Breast epithelium (tissue), 2 donors: ENCODE measurements around a stretch of chr4.

- PRO-cap = bidirectional peak, plus-strand start at chr4:102869041, minus-strand start at chr4:102868895
- RAMPAGE, long total RNA, 2 experiments = no peak in any of the 2 experiments
These were observed 241 bp upstream of the CISD2 start for GRCh38 chr4:102868567-102868934.

GRCh38 chr4:102878344-102879251, 9.8 kb downstream of the CISD2 start:
- PRO-cap = no peak
- RAMPAGE, long total RNA, 2 experiments = no peak in any of the 2 experiments

DNA sequence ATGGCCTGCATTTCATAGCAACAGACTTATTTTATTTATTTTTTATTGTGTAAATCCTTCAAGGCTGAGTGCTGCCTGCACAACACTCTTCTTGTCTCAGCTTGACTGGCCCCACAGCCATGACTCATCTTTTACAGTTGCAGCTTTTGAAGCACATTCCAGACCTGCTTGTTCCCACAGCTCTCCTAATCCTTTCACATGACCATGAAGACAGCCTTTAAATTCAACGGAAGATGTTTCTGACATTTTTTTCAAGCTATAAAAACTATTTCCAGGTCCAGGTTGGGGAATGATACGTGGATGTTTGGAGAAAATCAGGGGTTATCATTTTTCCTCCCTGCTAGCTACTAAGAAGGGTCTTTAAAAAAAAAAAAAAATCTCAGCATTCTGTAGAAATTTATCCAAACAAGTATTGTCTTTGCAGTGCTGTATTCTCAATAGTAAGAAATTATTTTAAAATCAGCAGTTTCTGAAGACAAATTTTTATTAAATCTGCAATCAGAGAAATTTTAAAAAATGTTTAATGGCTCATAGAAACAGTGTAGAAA, 277.0 kb upstream of the TACR3 start:
- PRO-cap = no peak
- RAMPAGE, long total RNA, 2 experiments = no peak in any of the 2 experiments

- PRO-cap = no peak
- RAMPAGE, long total RNA, 2 experiments = no peak in any of the 2 experiments
These were observed 69.6 kb downstream of the CXXC4 start for GRCh38 chr4:104425006-104425522.

DNA sequence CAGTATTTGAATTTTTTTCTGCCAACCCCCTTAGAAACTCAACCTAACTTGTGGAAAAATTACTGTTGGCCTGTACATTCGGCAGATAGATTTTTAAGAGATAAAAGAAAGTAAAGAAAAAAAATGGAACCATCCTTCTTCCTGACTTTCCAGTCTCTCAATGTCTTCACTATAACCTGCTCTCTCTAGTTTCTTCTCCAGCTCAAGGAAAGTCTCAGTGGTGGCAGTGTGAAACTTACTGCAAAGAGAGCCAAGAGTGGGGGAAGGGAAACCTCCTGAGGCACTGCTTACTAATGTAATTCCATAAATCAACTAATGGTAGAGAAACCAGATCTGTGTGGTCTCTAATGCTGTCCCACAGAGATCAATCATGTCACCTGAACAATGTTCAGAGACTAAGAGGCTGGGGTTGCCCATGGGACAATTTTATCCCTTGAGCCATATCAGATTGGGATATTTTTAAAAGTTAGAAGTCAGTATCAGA, 7.7 kb downstream of the CXXC4 start:
- PRO-cap = no peak
- RAMPAGE, long total RNA, 2 experiments = no peak in any of the 2 experiments

GRCh38 chr4:104490365-104490746, 4.3 kb downstream of the CXXC4 start:
- PRO-cap = no peak
- RAMPAGE, long total RNA, 2 experiments = no peak in any of the 2 experiments

DNA sequence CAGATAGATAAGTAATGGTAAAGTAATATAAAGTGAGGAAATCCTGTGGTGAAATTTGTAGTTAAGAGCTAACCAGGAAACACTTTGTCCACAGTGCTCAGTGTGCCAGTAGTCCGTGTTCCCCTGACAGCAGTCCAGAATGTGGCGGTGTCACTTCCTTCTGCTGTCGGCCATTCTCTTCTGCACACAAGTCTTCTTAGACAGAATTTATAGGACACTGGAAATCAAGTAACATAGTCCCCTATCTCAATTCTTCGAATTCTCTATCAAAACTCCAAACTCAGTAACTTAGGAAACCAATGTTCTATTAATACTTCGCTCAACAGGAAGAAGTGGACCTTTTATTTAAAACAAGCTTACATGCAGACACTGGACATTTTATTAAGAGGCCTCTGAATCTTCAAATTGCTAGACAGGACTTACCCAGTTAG, 5.8 kb upstream of the CXXC4 start:
- PRO-cap = no peak
- RAMPAGE, long total RNA, 2 experiments = no peak in any of the 2 experiments

DNA sequence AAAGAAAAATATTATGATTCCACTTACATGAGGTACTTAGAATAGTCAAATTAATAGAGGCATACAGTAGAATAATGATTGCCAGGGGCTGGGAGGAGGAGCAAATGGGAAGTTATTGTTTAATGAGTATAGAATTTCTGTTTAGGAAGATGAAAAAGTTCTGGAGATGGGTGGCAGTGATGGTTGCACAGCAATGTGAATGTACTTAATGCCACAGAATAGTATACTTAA, 41.5 kb downstream of the TET2 start:
- PRO-cap = no peak
- RAMPAGE, long total RNA, 2 experiments = no peak in any of the 2 experiments

GRCh38 chr4:105472753-105473833, 769 bp downstream of the PPA2 start:
- PRO-cap = bidirectional peak, plus-strand start at chr4:105473519, minus-strand start at chr4:105473441; unidirectional peak, minus-strand start at chr4:105473719
- RAMPAGE, long total RNA, 2 experiments = no peak in any of the 2 experiments

GRCh38 chr4:105710515-105711069, 2.0 kb downstream of the GSTCD start:
- PRO-cap = no peak
- RAMPAGE, long total RNA, 2 experiments = no peak in any of the 2 experiments

GRCh38 chr4:106264089-106264618, 51.9 kb downstream of the TBCK start:
- PRO-cap = no peak
- RAMPAGE, long total RNA, 2 experiments = no peak in any of the 2 experiments

GRCh38 chr4:106287195-106287788, 28.7 kb downstream of the TBCK start:
- PRO-cap = no peak
- RAMPAGE, long total RNA, 2 experiments = no peak in any of the 2 experiments

- PRO-cap = unidirectional peak, minus-strand start at chr4:107035816
- RAMPAGE, long total RNA, 2 experiments = no peak in any of the 2 experiments
These were observed 494 bp downstream of the DKK2 start for GRCh38 chr4:107035540-107036097.

DNA sequence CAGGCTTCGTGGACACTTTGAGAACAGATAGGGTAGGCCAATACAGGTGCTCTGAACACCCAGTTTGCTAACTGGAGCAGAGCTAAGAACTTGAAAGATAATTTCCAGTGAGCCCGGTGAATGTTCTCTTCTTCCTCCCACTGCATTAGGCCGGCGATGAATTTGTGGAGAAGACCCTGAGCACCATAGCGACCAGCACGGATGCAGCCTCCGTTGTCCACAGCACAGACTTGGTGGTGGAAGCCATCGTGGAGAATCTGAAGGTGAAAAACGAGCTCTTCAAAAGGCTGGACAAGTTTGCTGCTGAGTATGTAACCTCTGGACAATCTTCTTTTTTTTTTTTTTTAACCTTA, 24.6 kb downstream of the HADH start:
- PRO-cap = no peak
- RAMPAGE, long total RNA, 2 experiments = no peak in any of the 2 experiments

- PRO-cap = no peak
- RAMPAGE, long total RNA, 2 experiments = no peak in any of the 2 experiments
These were observed 3.2 kb downstream of the LEF1 start for GRCh38 chr4:108165393-108165995.

GRCh38 chr4:109801454-109801753, 395 bp downstream of the CFI start:
- PRO-cap = no peak
- RAMPAGE, long total RNA, 2 experiments = no peak in any of the 2 experiments

GRCh38 chr4:110516206-110516741, 40.3 kb downstream of the ENPEP start:
- PRO-cap = no peak
- RAMPAGE, long total RNA, 2 experiments = no peak in any of the 2 experiments

GRCh38 chr4:110620639-110621064, 2.2 kb downstream of the PITX2 start:
- PRO-cap = no peak
- RAMPAGE, long total RNA, 2 experiments = no peak in any of the 2 experiments

- PRO-cap = no peak
- RAMPAGE, long total RNA, 2 experiments = no peak in any of the 2 experiments
These were observed 1.6 kb downstream of the PITX2 start for GRCh38 chr4:110621065-110621884.

DNA sequence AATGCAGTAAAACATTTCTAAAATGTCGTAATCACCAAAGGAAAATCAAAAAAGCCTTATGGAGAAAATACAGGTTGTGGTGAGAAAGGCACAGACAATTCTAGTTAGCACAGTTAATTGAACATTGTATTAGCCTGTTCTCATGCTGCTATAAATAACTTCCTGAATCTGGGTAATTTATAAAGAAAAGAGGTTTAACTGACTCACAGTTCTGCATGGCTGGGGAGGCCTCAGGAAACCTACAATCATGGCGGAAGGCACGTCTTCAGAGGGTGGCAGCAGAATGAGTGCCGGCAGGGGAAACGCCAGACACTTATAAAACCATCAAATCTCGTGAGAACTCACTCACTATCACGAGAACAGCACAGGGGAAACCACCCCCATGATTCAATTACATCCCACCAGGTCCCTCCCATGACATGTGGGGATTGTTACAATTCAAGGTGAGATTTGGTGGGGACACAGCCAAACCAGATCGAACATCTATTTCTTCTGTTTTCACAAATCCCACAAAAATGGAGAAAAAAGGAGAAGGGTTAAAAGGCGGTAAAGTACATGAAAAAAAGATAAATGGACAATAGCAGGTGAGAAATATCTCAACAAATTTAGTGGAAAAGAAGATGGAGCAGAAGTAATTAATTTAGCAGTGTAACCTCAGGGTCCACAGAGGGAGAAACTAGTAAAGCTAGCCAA, 33.1 kb upstream of the FAM241A start:
- PRO-cap = no peak
- RAMPAGE, long total RNA, 2 experiments = no peak in any of the 2 experiments